AG09309 (cell line): ENCODE results near the genes CDK16 and SSX4B.

- RRBS = no CpG with 5 or more reads among the region's 4 CpGs
Measured at GRCh38 chrX:46967336-46967883, 55.2 kb downstream of the JADE3 start.

- RRBS = no CpG with 5 or more reads among the region's 7 CpGs
Measured at GRCh38 chrX:47154251-47154679, 9.2 kb downstream of the RBM10 start.

GRCh38 chrX:47190429-47191116 is 3.1 kb upstream of the UBA1 start:
- RRBS = no CpG with 5 or more reads among the region's 35 CpGs

DNA sequence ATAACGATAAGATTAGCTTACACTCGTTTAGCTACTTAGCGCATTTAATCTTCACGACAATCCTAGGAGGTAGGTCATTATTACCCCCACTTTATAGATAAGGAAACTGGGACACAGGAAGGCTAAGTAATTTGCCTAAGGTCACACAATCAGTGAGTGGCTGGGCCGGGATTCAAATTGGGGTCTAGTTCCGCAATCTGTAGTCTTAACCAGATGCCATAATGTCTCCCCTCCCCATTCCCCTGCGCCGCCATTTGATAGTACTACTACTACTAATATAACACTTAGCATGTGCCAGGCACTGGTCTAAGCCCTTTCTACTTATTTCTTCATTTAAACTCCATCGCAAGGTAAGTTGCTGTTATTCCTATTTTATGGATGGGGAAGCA is 1.6 kb upstream of the UBA1 start:
- RRBS = no CpG with 5 or more reads among the region's 9 CpGs

GRCh38 chrX:47205631-47206586 is 12.3 kb downstream of the UBA1 start:
- RRBS = no CpG with 5 or more reads among the region's 25 CpGs

DNA sequence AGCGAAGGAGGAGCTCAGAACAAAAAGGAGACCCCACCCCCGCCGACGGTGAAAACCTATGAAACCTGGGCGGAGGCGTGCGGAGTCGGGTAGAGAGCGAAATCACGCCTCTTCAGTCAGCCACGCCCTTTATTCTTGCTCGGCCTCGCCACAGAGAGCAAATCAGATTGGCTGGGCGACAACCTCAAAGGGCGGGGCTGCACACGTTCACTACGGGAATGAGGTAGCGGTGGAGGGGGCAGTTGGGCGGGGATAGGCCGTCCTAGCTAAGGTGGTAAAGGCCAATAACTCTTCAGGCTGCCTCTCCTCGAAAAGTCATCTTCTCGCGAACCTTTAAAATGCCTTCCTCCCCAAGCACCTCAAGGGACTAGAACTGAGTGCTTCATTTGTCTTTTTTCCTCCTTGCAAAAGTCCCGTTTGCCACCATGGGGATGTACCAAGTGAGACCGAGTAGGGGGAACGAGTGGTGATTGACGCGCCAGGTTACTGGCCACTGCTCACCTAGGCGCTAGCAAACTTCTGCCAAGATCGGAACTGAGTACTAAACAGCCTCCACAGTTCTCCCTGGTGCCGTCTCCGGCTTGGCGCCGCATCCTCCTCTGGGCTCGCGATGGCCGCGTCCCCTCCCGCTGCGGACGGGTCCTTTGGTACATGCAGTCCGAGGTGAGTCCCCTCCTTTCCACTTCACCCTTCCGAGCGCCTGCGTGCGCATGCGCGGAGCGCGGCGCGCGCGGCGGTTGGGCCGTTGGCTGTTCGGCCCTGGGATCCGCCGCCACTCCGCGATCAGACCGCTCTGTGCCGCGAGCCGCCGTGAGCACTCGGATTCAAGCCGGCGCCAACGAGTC is at the start of gene CDK16:
TSS of gene CDK16 (plus strand) at position 680 of the 845 bp plus-strand sequence.
- RRBS = no CpG with 5 or more reads among the region's 70 CpGs

DNA sequence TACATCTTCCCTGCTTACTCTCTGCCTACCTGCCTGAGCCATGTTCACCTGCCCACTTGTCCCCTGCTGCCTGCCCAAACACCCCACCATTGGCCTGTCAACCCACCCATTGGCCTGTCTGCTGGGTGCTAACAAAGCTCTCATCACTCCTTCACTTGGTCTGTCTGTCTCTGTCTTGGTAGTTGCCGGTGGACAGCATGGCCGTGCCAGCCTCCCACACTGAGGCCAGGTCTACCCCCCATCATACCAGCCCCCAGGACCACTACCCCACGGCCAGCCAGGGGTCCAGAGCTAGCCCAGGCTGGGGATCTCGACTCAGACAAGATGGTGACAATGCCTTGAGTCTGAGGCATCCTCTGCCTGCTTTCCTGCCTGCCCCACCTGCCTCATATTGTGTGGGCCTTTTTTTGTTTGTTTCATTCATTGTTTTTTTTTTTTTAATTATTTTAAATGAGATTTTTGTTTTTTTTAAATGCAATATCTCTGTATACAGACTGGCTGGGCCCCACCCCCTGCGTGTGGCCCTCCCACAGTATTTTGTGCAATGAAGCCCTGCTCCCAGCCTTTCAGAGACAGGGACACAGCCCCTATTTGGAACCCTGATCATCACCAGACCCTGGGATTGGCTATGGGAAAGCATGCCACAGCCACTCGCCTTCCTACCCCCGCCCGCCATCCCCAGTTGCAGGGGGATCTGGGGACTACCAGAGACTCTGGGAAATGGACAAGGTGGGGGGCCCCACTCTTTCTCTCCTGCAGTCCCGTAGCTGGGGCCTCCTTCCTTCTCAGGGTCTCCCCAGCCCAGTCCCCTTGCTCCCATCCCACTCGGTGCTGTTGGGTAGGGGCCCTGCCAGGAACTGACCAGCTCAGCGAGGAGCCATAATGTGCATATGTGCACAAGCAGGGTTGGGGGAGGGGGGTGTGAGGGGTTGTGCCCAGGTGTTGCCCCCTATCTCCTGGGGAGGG is 3.7 kb upstream of the USP11 start:
- RRBS = no CpG with 5 or more reads among the region's 11 CpGs

DNA sequence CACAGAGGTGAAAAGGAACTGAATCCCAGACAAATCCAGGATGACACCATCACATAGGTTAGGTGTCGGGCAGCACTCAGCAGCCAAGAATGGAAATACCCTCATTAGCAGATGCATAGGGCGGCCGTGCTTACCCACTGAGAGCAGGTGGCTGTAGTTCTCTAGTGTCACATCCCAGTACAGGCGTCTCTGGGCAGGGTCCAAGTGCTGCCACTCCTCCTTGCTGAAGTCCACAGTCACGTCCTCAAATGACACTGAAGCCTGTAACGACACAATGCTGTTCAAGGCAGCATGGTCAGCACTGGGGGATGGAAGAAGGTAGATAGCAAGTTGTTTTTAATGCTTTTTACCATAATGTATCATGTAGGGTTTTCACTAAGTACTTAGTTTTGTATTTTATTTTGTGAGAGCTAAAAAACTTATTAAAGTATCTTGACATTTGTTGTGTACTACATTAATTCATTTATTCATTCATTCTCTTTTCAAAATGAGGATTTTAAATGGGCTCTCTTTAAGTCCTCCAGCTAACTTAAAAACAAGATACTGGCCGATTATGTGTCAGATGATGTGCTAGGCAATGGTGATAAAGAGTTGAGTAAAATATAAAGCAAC is 26.8 kb downstream of the ZNF41 start:
- RRBS = no CpG with 5 or more reads among the region's 7 CpGs

DNA sequence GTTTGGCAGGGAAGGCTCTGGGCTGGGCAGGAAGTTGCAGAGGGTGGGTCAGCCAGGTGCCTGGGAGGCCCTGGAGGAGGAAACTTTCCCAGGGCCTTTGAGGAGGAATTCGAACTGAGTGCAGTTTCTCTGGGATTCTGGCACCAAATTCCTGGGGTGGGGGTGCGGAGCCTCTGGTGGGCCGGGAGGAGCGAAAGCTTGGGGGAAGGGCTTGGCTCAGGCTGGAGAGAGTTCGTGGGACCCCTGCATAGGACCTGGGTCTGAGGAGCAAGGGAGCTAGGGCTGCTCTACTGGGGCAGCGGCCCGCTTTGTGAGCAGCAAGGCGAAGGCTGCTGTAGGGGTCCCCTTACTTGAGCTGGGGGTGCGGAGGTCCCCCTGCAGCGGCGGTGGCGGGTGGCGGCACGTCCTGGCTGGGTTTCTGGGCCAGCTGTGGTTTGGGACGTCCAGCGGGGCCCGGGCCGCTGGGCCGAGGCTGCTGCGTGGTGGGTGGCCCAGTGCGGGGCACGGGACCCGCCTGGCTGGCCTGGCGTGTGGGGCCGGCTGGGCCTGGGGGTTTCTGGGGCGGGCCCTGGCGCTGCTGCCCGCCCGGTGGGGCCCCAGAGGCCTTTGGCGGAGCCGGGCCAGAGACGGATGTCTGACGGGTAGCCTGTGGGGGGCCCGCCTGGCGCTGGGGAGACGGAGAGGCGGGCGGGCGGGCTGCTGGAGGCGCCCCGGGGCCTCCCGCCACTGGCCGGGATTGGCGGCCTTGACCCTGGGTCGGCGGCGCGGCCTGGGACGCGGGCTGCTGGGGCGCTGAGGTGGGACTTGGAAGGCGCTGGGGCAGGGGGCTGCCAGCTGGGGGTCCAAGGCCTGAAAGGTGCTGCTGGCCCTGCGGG is 8.3 kb upstream of the TIMP1 start:
- RRBS = 30% methylated on average over 20 of the region's 53 CpGs

DNA sequence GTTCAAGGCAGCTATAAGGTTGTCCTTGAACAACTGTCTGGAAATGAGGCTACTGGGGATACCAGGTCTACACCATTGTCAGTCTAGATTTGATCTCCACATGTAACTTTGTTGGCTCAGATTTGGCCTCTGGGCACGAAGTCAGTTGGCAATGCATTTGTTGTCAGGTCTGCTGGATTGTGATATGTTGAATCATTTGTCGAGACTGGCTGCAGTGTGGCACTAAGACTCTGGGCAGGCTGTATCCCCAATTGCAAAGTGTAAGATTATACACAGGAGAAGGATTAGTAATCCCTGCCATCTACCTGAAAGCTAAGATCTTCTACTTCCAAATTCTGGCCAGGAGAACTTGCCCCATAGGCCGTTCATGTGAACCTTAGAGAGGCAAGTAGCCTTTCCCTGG is 26.5 kb downstream of the ZNF81 start:
- RRBS = no CpG with 5 or more reads among the region's 3 CpGs

DNA sequence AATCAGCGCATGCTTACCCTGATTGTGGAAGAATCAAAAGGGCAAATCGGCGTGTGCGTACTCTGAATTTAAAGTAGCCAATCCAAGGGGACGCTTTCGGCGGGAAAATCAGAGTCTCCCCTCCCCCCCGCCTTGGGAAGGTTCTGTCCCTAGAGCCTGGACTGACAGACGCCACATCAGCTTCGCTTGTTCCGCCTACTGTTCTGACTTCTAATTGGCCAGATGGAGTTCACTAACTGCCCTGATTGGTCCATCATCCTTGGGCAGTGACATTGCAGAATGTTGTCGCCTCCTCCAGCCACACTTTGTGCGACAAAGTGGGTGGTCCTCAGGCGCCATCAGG is at the start of gene SSX4B:
TSS of gene SSX4B (minus strand) at position 116 of the 343 bp plus-strand sequence.
- RRBS = no CpG with 5 or more reads among the region's 14 CpGs

- RRBS = 25% methylated on average over 5 of the region's 23 CpGs
Measured at GRCh38 chrX:48467909-48468668, 2.0 kb downstream of the SLC38A5 start.

DNA sequence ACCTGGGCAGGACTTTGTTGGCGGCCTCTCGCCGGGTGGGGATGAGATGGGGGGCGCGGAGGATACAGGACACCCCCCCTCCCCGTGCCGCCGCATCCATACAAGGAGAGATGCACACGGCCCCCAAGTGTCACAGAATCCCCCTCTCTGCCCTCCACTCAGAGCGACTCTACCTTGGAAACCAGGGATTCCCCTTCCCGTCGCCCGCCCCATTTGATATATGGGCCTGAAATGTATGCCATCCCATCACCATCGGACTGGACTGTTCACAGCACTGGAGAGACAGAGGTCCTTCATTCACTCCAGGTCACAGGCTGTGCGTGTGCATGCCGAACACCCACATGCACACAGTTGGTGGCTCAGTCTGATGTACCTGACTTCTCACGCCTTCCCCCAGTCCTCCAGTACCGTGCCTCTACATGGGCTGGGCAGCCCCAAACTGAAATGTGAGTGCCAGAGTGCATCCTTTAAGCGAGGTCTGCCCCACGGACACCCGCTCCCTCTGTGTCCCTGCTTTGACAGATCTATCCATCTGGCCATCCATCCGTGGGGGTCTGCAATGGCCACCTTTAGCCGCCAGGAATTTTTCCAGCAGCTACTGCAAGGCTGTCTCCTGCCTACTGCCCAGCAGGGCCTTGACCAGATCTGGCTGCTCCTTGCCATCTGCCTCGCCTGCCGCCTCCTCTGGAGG is 615 bp downstream of the PORCN start:
- RRBS = no CpG with 5 or more reads among the region's 25 CpGs

- RRBS = no CpG with 5 or more reads among the region's 24 CpGs
Measured at GRCh38 chrX:48521263-48521762, 295 bp upstream of the EBP start.

DNA sequence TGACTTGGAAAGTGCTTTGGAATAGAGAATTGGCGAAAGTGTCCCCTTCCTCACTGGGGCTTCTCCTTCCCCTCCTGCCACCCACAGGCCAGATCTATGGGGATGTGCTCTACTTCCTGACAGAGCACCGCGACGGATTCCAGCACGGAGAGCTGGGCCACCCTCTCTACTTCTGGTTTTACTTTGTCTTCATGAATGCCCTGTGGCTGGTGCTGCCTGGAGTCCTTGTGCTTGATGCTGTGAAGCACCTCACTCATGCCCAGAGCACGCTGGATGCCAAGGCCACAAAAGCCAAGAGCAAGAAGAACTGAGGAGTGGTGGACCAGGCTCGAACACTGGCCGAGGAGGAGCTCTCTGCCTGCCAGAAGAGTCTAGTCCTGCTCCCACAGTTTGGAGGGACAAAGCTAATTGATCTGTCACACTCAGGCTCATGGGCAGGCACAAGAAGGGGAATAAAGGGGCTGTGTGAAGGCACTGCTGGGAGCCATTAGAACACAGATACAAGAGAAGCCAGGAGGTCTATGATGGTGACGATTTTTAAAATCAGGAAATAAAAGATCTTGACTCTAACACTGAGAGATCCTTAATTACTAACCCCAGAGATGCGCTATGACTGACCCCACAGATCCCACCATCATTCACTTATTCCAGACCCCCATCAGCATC is 6.7 kb downstream of the EBP start:
- RRBS = no CpG with 5 or more reads among the region's 10 CpGs

DNA sequence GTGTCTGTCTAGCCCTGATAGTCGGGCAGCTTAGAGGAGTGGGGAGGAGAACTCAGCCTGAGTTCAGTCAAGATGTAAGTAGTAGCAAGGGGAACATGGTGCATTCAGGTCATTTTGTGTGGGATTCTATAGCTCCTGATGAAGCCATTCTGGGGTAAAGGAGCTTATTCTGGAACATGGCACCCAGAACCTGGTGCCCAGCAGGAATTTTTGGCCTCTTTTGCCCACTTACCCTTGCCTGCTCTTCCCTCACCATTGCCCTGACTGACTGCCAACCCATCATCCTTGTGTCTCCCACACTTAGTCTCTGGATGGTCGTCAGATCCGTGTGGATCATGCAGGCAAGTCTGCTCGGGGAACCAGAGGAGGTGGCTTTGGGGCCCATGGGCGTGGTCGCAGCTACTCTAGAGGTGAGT is 1.7 kb downstream of the RBM3 start:
- RRBS = no CpG with 5 or more reads among the region's 6 CpGs

GRCh38 chrX:48598433-48598955 is 1.2 kb downstream of the WDR13 start:
- RRBS = no CpG with 5 or more reads among the region's 27 CpGs

DNA sequence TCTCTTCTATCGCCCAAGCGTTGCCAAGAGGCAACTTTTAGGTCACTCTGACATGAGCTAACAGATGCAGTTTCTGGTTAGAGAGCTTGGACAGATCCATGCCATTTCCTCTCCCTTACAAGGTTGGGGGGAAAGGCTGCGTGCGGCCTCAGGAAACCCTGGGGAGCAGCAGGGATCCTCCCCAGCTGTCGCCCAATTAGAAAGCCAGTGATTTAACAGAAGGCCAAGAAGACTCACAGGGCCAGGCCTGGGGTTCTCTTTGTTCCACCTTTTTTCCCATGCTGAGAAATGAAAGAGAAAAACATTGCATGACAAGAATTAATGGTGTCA is 35.2 kb upstream of the WAS start:
- RRBS = no CpG with 5 or more reads among the region's 5 CpGs

DNA sequence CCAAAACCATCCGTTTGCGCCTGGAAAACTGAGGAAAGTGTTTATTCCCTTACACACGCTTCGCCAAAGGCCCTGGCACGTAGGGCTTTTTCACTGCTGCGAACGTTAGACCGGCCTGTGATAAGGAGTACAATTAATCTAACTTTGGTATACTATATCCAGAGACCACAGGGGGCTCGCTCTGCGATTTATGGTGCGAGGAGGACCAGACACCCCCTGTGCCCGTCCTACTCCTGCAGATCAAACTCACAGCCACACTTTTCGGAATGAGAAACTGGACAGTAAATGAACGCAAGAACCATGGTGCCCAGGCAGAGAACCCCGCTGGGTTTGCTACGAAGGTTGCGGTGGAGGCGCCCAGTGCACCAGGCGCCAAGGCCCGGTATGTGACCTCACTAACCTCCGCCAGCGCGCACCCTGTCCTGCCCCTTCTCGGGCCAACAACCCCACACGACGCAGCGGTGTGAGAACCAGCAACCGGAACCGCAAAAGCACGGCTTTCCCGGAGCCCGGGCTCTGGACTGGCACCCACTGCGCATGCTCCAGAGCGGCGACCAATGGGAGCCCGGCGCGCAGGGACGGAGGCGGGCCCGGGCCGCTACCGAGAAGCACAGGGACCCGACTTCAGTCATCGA is 7.6 kb upstream of the WAS start:
- RRBS = 19% methylated on average over 10 of the region's 45 CpGs

DNA sequence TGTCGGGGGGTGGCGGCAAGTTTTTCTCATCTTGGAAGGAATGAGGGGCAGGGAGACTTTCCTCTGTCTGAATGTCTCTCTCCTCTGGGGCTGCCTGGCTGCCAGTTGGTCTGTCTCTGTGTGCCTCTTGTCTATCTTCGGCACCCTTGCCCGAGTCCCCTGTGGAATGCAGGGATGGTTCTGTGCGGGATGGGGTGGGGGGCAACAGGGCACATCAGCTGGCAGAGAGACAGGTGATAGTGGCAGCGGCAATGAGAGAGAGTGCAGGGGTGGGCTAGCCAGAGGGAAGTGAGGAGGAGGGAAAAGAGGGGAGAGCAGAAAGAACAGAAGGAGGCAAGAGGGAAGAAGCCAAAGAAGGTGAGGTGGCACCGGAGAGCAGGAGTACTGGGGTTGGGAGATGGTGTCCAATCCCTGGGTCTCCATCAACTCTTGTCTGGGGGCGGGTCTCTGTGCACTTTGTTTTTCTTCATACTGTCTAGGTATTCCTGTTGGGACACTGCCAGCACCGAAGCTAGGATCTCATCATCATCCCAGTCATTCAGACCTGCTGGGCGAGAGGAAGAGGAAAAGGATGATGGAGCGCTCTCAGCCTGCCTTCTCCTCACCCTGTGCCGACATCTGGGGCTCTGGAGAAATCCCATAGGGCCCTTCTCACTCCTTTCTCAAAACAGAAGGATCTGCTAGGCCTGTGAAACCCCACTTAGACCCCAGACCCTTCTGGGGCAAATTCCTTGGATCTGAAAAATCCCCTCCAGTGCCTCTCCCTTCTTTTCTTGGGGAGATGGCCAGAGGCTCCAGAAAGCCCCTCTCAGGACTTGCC is 4.1 kb upstream of the PIM2 start:
- RRBS = no CpG with 5 or more reads among the region's 12 CpGs